Endodermal cell (in vitro differentiated cells): ENCODE measurements around the gene KIF23.

DNA sequence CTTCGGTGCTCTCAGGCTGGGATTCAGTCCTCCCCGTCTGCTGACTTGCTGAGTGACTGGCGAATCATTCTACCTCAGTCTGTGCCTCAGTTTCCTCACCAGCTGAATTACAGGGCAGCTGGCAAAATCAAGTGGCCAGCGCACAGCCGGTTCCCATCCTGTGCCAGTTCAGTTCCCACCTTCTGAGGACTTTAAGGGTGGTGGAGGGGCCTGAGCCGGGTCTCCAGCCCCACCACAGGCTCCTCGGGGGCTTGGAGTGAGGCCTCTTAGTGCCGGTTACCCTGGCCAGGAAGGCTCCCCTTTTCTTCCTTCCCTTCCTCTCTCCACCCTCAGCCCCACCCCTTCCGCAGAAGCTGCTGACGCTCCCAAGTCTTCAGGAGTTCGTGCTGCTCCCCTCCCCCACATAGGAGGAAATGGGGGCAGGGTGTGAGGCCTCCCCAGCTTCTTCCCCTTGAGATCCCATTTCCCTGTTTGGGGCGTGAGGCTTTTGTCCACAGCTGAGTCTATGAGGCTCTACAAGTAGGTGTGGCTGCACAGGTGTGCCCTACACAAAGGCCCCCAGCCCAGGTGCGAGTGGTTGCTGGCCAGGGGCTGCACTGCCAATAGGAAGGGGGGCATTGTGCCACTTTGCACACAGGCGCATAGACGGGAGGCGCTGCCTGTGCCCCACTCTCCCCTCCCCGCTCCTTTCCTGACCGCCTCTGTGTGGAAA lies 798 bp upstream of the CALML4 start:
- PRO-cap = no peak

GRCh38 chr15:68217439-68217741 lies 12.1 kb downstream of the CLN6 start:
- PRO-cap = no peak

GRCh38 chr15:68293651-68294743 lies 16.5 kb downstream of the FEM1B start:
- PRO-cap = no peak

GRCh38 chr15:68306377-68306956 lies 28.9 kb downstream of the FEM1B start:
- PRO-cap = no peak

DNA sequence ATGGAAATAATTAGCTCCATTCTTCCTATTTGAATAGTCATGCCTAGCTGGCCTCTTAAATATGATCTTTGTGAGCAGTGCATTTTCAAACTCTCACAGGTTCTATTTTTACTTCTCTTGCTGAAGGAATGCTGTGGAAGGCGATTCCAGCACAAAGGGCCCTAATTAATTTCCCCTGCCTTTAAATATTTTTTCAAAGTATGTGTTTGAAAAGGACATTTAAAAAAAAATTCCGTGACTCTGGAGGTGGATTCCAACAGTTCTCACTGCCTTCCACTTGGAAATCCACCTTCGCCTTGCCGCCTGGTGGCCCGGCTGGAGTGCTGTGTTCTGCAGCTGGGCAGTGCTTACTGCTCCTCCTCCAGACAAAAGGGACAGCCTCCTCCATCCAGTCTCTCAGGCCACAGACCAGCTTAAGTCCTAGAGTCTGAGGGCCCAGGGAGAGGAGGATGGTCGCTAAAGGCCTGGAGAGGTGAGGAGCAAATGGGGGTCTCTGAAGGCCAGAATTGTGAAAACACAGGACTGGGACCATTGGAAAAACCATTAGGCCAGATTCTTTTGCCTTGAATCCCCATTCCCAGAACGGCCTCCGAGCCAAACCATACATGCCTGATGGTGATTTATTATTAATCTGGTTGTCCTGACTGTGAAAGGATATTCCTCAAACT lies 61.4 kb upstream of the CORO2B start:
- PRO-cap = unidirectional peak, plus-strand start at position 423 of the sequence

DNA sequence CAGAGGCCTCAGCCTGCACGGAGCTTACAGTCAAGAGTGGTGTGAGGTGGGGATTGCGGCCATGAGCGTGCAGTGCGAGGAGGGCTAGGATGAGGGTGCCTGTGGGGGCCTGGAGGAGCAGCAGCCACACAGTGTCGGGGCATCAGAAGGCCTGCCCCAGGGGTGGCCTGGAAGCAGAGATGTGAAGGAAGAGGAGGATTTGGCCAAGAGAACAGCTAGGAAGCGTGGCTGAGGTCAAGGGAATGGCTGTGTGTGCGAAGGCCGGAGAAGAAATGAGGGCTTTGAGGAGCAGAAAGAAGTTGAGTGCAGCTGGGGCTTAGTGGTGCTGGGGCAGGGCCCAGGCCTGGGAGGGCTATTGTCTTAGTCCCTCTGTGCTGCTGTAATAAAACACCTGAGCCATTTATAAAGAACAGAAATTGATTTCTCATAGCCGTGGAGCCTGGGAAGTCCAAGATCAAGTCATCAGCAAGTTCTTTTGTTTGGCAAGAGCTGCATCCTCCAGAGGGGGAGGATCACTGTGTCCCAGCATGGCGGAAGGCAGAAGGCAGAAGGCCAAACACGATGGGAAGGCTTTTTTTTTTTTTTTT lies 22.7 kb downstream of the CORO2B start:
- PRO-cap = no peak

DNA sequence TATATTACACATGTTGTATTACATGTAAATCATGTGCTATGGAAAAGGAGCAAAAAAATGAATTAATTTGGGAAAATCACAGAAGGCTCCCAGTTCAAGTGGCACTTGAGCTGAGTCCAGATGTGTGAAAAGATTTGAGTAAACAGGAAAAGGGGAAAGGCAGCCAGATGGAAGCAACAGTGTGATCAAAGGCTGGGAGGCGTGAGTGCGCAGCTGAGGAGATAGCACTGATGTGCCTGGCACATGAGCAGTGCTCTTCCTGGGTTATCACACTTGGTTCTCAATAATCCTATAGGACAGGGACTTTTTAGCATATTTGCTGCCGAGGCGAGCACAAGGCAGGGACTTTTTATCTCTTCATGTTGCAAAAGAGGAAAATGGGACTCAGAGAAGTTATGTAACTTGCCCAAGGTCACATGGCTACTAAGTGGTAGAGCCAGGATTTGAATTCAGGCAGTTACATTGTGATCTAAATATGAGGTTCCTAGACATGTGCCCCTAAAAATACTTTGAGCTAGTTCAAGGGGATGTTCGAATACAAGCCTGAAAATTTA lies 39.6 kb downstream of the CORO2B start:
- PRO-cap = no peak

DNA sequence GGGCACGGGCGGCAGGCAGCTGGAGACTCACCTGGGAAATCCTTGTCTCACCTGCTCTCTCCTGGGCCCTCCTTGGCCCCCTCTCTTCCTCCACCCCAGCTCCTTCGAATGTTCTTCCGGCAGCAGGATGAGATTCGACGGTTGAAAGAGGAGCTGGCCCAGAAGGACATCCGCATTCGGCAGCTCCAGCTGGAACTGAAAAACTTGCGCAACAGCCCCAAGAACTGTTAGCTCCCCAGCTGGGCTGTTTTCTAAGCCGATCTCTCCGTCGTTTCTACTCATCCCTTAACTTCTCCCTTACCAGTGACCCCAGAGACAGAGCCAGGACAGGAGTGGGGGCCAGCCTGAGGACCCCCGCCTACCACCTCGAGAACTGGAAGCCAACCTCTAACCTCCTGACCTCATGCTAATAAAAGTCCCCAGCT lies 94.9 kb downstream of the ANP32A start:
- PRO-cap = no peak

DNA sequence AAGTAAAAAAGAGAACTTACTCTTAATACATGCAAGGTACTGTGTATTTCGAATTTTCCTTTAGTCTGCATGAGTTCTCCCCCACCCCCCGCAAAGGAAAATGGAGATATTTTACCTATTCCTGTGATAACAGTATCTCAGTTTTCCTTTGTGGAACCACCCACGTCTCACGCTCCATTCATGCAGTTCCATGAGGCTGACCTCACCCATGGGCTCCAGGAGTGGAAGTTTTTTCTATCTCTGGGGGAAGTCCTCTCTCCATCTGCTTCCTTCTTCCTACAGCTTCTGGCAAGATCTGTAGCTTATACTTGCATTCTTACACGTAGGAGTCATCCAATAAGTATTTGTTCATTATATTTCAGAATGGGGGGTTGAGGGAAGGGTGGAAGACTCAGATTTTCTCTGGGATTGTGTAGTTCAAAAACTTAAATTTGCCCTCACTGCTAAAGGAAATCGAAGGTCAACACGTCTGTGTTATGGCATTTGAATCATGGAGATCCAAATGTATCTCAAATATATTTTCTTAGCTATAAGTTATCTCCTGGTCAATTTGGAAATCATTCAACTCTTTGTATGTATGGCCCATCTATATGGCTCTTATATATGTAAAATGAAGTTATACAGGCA lies 5.7 kb upstream of the GLCE start:
- PRO-cap = no peak

DNA sequence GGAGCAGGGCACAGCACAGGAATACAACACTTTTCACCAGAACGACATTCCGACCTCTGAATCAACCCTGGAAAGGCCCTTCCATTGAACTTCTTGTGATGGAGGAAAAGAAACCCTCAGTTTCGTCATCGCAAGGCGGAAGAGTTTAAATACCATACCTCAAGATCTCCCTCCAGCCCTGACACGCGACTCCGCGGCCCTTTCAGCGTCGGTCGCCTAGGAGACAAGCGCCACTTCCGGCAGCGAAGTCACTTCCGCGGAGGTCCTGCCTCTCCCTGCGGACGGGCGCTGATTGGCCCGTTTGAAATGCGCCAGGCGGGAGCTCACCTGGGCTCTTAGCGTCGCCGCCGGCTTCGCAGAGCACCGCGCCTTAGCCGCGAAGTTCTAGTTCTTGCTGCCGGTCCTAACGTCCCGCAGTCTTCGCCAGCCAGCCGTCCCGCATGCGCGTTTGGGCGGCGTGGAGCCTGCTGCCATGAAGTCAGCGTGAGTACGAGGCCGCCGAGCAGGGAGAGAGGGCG lies at the start of gene KIF23:
TSS of gene KIF23 (plus strand) at position 356 of the 518 bp plus-strand sequence.
- PRO-cap = bidirectional peak, plus-strand start at position 356 of the sequence, minus-strand start at position 177 of the sequence

DNA sequence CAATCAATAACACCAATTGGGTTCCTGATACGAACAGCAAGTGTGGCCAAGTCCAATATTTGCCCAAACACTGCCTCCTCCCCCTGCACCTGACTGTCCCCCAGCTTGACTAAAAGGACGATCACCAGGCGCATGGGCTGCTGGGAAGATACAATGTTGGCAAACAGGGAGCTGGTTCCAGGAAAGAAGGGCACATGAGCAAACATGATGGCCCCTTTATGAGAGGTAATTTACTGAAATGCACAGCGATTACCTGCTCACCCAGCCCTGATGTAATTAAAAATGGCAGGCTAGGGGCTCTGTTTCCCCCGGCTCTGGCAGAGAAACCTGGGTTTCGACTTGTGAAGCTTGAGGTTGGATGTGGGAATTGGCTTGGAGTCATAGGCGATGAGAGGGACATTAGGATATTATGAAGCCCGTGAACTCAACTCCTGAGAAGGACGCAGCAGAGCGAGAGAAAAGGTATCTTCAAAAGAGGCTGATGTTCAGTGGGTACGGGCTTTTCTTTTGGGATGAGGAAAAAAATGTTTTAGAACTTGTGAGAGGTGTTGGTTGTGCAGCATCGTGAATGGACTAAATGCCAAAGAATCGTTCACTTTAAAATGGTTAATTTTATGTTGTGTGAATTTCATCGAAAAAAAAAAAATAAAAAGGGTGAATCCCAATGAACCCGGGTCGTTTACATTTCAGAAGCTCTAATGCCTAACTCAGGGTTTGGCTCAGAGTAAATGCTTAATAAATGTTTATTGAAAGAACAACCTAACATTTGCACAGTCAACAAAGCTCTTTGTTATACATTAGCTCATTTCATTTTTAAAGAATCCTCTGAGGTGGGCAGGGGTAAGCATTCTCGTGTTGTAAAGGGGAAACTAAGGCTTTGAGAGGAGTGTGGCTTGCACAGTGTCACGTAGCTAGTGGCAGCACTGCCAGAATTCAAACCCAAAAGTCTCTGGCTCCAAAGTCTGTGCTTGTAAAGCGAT lies 109.2 kb downstream of the RPLP1 start:
- PRO-cap = no peak

DNA sequence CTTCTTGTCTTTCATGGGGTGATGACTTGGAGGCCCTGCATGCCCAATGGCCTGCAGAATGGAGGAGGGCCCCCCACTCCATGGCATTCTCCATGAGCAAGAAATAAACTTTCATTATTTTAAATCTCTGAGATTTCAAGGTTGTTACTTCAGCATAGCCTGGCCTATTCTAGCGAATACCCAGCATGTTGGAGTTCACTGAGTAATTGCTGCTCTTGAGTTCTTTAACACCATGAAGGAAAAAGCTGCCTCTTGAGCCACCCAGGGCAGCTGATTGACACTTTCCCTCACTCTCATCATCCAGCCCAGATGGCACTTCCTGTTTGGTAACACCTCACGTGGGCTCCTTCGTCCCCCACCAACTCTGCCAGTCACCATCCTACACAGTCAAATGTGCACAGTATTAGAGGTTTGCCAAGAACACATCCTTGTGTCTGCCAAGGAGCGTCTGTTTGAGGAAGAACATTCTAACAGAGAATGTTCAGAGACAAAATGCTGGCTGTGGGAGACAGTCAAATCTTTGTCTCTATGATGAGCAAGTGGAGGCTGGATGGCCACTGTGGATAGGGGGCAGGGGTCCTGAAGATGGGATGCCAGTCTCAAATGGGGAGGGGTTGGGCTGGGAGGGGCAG lies 266.3 kb downstream of the RPLP1 start:
- PRO-cap = no peak

DNA sequence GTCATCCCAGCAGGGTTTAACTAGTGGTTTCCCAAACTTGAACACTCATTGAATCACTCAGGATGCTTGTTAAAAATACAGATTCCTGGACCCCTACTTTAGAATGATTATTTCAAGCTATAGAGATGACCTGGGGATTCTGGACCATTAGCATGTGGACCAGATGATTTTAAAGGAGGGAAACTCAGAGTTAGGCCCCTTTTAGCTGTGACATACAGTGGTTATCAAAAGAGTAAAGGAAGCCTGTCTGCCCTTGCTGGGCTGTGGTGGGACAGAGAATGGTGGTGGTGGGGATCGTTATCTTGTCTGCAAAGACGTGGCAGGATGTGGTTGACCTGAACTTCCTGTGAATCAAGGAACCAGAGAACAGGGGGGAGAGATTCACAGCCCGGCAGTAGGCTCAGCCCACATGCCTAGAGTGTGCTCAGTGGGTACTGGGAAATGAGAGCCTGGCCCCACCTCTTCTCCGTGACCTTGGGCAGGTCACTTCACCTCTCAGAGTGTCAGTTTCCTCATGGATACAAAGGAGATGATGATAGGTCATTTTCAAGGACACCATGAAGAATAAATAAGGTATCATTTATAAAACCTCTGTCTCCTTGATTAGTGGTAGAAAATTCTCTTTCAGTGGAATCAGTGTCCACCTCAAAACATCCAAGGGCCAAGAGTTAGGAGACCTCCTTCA lies 306.4 kb downstream of the RPLP1 start:
- PRO-cap = no peak

DNA sequence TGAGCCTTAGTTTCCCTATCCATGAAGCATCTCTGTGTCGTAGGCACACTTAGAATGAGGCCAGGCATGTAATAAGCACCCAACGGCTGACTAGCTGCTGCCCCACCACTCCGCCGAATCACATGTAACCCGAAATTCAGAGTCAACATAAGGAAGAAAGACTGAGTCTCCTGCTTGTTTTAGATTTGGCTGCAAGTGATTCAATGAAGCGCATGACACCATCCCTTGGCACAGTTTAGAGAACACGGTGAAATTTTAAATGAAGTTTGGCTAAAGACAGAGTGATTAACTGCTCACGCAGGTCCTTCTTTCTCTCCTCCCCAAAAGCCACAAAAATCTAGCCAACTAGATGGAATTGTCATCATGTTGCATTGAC lies 279.2 kb downstream of the TLE3 start:
- PRO-cap = no peak

GRCh38 chr15:70065535-70065898 lies 32.2 kb downstream of the TLE3 start:
- PRO-cap = no peak

DNA sequence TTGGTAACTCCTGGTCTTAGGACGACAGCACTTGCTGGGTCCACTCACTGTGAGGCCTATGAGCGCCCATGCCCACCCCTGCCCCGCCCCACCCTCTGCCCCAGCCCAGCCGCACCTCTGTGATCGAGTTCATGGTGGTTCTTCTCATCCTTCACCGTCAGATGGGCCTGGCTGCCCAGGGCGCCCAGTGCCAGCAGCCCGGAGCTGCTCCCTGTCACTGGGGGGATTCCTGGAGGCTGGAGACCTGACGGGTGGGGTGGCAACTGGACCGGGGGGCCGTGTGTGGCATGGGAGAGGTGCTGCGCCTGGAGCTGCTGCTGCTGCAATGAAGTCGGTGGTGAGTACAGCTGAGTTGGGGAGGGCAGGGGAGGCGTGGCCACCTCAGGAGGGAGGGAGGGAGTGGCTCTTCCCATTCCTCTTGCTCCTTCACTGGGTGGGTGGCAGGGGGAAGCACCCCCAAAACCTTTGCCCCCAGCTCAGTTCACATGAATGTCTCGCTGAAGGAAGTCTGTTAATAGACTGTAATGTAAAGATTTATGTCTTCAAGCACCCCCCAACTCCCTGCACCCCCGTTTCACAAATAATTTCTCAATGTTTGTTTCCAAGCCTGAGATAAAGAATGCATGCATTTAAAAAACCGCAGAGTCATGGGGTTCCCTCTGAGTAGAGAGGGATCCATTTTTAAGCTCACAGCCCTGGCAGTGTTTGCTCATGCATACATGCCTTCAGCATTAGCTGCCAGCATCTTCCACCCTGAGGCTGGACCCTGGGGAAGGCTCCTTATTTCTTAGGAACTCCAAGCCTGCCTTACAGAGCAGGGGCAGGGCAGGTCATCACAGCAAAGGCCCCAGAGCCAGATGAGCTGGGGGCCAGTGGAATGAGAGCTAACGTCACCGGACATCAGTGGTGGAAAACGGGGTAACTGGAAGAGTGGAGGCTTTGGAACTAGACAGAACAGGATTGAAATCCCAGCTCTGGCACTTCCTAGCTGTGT lies 31.5 kb downstream of the TLE3 start:
- PRO-cap = no peak

- PRO-cap = no peak
These were observed 26.4 kb downstream of the TLE3 start for GRCh38 chr15:70071330-70071670.

DNA sequence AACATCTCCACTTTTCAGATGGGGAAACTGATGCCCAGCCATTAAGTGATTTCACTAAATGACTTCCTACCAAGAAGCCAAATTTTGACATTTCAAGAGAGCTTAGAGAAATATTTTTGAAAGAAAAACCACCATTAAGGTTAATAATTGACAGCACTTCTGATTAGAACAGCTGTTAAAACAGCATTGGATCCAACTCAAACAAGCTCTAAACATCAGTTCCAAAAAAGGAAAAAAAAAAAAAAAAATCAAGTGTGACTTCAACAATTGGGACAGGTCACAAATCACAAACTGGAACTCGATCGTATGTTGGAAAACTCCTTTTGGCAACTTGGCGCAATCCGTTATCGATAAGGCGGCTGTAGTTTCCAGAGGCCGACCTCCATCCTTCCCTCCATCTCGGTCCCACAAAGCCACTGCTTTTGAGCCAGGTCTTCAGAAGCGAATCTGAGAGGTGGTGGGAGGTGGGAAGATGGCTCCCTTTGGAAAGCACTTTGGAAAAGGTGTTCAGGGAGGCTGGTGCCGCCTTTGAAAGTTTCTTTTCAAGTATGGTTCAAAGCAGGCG lies 17.8 kb downstream of the TLE3 start:
- PRO-cap = no peak

GRCh38 chr15:70088788-70089665 lies 8.7 kb downstream of the TLE3 start:
- PRO-cap = unidirectional peak, plus-strand start at chr15:70089067; unidirectional peak, minus-strand start at chr15:70089233; bidirectional peak, plus-strand start at chr15:70089351, minus-strand start at chr15:70089233

DNA sequence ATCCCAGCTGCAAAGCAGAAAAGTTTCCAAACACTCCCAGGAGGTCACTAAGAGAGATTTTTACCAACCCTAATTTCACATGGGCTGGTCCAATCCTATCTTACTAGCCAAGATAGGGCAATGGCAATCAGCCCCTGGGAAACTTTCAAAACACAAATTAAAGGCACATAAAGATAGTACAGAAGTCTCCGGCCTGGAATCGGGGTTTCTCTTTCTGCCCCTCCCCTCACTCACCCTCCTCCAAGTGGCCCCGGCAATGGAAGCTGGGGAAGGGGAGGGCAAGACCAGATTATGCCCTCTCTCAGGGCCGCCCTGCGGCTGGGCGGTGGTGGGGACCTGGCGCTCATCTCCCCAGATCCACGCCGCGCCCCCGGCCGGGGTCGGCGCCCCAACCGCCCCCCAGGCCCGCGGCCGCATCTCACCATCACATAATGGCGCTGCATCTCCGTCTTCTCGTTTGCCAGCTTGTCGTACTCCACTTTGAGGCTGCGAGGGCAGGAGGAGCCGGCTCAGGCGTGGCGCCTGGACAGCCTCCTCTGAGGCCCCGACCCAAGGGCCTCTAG lies 2.5 kb downstream of the TLE3 start:
- PRO-cap = bidirectional peak, plus-strand start at position 478 of the sequence, minus-strand start at position 472 of the sequence